ENCODE results near the gene PDCD2.

- PRO-cap = no peak
Observed at GRCh38 chr6:170403368-170403835, 96.8 kb downstream of the FAM120B start.

DNA sequence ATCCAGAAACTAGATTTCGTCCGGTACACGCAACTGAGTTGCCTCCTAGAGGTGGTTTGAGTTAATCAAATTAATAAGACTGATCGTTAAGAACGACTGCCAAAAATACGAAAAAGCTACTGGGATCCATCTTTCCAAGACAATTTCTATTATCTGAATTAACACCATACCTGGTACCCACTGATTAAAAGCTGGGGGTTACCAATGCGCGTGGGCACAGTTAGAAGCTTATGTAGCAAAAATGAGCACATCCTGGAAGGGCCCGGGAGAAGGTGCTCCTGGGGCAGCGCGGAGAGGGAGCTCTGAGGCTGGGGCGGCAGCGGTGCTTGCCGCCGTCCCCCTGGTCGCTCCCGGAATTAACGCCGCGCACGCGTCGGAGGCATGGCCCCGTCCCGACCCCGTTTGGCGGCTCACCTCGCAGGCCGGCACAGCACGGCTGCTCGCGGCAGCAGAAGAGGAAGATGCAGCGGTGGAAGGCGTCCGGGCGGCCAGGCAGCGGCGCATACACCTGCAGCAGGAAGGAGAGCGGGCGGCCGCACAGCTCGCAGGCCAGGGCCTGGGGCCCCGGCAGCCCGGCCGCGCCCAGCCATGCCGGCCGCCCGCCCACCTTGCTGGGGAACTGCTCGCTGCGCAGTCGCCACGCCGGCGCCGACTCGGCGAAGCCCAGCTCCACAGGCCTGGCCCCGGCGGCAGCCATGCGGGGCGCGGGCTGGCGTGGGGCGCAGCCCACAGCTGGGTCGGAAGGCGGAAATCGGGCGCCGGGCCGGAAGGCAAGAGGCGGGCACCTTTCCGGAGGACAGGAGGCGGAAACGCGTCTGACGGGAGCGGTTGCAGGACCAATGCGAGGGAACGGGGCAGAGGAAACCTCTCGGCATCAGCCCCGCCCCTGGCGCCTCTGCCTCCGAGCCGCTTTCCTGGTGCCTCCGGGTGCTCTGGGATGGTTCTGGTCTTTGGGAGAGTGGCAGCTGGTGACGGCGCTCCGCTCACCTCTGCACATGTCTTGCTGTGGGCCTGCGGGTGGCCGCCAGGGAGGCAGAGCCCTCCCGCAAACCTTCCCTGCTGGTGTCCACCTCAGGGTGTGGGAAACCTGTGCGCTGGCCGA, at the start of gene PDCD2:
PDCD2 (minus strand) TSS at position 753 of the 1,102 bp plus-strand sequence.
- PRO-cap = bidirectional peak, plus-strand start at position 305 of the sequence, minus-strand start at position 304 of the sequence; bidirectional peak, plus-strand start at position 455 of the sequence, minus-strand start at position 352 of the sequence; bidirectional peak, plus-strand start at position 935 of the sequence, minus-strand start at position 753 of the sequence

Data from type B pancreatic cell (in vitro differentiated cells).